Metastatic Breast Carcinoma in the Ovary (tissue), 3 donors: ENCODE results near the genes RAD18 and MTMR14.

- PRO-cap, 3 experiments, result no peak in any of the 3 experiments
Observed at GRCh38 chr3:5428407-5429585, 241.3 kb downstream of the EDEM1 start.

DNA sequence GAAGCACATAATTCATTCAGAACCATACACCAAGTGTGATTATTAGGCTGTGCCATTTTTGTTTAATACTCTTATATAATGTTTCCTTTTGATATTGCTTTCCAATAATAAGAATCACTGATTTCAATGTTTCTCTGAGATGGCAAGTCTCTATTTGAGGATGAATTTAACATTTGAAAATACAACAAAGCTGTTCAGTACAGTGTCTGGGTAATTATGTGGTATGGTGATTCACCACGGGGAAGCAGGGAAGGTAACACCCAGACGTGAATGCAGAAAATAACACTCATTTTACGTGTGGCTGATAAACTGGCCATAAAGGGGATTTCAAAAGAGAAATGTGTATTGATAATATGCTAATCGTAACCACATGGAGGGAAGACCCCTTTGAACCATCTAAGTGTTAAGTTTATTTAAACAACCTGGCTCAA, 344.6 kb downstream of the GRM7 start:
- PRO-cap, 3 experiments, result peak in 1 of 3 experiments; most common plus-strand start position 256 of the sequence (in 1)

GRCh38 chr3:8372038-8372582, 129.5 kb upstream of the LMCD1 start:
- PRO-cap, 3 experiments, result no peak in any of the 3 experiments

GRCh38 chr3:8472476-8472822, 29.2 kb upstream of the LMCD1 start:
- PRO-cap, 3 experiments, result no peak in any of the 3 experiments

DNA sequence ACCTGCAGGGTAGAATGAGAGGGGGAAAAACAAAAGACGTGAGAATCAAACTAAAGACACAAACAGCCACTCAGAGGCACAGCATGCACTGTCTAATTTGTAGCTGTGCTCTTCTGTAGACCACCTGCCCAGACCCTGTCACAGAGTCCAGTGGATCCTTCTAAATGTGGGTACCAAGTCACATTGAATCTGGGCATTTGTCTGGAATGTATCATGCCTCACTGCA, 1.5 kb downstream of the LMCD1 start:
- PRO-cap, 3 experiments, result no peak in any of the 3 experiments

- PRO-cap, 3 experiments, result no peak in any of the 3 experiments
Observed at GRCh38 chr3:8554669-8555694, 53.4 kb downstream of the LMCD1 start.

GRCh38 chr3:8561554-8561880, 59.9 kb downstream of the LMCD1 start:
- PRO-cap, 3 experiments, result no peak in any of the 3 experiments

DNA sequence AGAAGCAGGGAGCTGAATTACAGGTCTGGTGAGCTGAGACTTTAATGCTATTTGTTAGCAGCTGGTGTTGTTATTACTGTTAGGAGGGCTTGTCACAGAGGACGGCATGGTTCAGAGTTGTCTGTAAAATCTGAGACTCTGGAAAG, 23.3 kb upstream of the CAV3 start:
- PRO-cap, 3 experiments, result peak in 3 of 3 experiments; most common plus-strand start position 73 of the sequence (in 2)

GRCh38 chr3:8898539-8899141, 64.6 kb downstream of the RAD18 start:
- PRO-cap, 3 experiments, result no peak in any of the 3 experiments

DNA sequence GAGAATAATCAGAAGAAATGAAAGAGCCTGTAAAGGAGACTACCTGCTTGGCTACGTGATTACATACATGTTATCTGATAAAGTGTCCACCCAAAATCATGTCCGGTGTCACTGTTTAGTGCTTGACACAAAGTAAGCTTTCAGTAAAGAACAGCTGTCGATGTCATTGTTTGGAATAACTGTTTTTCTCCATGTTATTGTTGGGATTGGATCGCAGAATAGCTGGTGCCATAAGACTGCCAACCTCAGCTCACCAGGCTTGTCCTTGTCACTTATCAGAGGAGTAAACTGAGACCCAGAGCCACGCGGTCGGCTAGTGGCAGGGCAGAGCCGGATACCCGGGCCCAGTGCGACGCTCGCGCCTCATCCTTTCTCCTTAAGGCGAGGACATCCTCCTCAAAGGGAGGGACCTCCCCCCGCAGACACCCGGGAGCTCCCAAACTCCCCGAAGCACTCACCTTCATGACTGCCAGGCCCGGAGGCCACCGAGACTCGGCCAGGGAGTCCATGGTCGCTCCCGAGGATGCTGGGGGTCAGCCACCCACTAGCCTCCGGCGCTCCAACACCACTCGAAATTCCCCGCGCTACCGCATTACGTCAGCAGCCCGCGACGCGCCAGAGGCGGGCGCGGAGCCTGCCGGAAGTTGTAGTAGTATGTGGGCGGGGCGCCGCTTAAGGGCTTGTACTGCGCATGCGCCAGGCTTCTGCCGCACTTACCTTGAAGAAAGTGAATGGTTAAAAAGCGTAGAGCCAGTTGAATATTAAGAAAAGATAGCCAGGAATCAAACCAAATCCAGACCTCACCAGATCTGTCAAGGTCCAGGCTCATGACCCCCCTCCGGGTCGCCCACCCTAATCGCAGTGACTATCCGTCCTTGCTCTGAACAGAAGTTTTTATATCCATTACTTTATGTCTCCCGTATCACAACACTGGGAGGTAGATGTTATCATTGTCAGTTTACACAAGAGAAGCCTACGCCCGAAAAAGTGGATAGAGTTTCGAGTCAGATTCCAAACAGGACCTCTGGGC, at the start of gene RAD18:
Gene RAD18, minus strand, starts transcription at position 596 of the 1,030 bp plus-strand sequence.
- PRO-cap, 3 experiments, result peak in 3 of 3 experiments; most common plus-strand start position 675 of the sequence (in 2); most common minus-strand start position 594 of the sequence (in 3)

- PRO-cap, 3 experiments, result peak in 1 of 3 experiments; most common minus-strand start chr3:9068204 (in 1)
Observed at GRCh38 chr3:9067992-9068755, 104.9 kb upstream of the RAD18 start.

- PRO-cap, 3 experiments, result no peak in any of the 3 experiments
Observed at GRCh38 chr3:9249869-9250320, 449 bp upstream of the SRGAP3 start.

DNA sequence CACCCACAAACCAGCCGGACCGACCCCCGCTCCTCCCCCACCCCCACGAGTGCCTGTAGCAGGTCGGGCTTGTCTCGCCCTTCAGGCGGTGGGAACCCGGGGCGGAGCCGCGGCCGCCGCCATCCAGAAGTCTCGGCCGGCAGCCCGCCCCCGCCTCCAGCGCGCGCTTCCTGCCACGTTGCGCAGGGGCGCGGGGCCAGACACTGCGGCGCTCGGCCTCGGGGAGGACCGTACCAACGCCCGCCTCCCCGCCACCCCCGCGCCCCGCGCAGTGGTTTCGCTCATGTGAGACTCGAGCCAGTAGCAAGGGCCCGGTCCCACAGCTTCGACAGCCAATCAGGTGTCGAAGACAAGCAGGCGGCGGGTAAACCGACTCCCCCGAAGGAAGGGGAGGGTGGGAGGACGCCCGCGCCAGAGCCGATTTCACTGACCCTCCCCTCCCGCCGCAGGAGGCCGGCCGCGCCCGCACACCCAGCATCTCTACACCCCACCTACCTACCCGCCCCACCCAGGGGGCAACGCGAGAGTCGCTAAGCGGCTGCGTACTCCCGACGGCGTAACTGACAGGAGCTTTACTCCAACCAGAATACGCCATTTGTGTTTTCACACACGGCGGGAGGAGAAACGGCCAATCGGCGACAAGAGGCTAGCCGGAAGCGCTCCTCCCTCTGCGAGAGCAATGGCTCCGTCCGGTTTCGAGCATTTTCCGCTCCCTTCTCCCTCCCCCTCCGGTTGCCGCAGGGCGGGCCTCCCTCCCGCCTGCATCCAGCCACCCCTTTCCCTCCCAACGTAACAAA, 710 bp upstream of the SETD5 start:
- PRO-cap, 3 experiments, result peak in 3 of 3 experiments; most common plus-strand start position 199 of the sequence (in 3); most common minus-strand start position 134 of the sequence (in 2)

GRCh38 chr3:9397304-9397542, 192 bp upstream of the SETD5 start:
- PRO-cap, 3 experiments, result peak in 3 of 3 experiments; most common minus-strand start chr3:9397439 (in 3)

- PRO-cap, 3 experiments, result no peak in any of the 3 experiments
Observed at GRCh38 chr3:9428462-9429530, 31.4 kb downstream of the SETD5 start.

DNA sequence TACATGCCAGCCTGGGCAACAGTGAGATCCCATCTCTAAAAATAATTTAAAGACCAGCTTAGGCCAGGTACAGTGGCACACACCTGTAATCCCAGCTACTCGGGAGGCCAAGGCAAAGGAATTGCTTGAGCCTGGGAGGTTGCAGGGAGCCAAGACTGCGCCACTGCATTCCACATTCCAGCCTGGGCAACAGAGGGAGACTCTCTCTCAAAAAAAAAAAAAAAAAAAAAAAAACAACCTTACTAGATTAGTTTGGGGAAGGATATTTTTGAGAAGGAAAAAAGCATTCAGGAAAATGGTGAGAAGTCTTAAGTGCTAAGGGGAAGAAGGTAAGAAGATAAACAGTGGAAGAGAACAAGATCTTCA, 69.6 kb downstream of the SETD5 start:
- PRO-cap, 3 experiments, result no peak in any of the 3 experiments

DNA sequence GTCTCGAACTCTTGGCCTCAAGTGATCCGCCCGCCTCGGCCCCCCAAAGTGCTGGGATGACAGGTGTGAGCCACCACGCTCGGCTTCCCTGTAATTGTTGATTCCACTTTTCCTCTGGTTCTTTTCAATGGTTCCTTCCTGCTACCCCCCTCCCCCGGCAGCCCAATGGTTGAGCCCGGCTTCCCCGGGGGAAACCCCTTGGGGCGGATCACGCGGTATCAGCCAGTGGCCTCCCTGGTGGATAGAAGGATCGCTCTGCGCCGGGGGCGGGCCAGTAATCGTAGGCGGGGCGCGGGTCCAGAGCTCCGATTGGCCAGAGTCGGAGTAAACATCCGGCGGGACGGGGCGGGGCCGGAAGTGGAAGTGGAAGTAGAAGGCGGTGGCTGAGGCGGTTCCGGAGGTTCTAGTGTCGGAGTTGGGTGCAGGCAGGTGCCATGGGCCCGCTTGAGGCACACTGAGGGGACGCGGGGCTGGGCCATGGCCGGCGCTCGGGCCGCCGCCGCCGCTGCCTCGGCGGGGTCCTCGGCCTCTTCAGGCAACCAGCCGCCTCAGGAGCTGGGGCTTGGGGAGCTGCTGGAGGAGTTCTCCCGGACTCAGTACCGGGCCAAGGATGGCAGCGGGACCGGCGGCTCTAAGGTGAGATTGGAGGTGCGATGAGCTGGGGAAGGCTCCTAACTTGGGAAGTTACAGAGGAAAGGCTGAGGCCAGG, at the start of gene MTMR14:
Gene MTMR14, plus strand, starts transcription at position 399 of the 709 bp plus-strand sequence.
- PRO-cap, 3 experiments, result peak in 3 of 3 experiments; most common plus-strand start position 399 of the sequence (in 2); most common minus-strand start position 257 of the sequence (in 2)

GRCh38 chr3:9653492-9654272, 4.4 kb downstream of the MTMR14 start:
- PRO-cap, 3 experiments, result no peak in any of the 3 experiments

DNA sequence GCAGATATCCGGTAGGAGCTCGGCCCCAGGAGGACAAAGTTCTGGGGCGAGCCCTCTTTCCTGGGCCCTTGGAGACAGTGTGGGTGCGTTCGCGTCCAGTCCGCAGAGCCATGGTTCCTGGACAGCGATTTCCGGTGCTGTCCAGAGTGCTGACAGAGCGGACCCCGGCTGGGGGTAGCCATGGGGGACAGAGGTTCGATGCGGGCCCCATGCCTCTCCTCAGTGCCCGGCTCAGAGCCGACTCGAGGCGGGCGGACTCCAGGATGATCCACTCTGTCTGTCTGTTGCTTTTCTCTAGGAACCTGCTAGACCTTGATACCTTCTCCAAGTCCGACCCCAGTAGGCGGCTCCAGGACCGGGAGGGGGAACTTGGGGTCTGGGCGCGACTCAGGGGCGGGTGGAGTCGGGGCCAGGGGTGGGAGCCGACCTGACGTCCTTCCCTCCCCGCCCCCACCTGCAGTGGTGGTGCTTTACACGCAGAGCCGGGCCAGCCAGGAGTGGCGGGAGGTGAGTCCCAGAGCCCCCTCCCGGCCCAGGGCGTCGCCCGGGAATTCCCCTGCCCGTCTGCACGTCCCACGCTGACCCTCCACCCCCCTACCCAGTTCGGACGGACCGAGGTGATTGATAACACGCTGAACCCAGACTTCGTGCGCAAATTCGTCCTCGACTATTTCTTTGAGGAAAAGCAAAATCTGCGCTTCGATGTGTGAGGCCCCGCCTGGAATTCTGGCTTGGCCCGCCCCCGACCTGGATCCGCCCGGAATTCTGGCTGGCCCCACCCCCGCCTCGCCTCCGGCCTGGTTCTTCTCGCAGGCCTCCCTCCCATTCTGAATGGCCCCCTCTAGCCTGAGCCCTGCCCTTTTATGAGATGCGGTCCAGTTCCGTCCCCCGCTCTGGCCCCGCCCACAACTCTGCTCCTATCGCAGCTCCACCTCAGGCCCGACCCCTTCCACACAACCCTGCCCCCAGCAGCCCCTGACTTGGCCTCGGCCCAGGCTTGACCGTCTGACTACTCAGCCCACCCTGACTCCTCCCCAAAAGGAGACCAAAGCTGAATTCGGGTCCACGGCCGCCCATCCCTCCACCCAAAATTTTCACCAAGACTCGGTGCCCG, 1.0 kb downstream of the CPNE9 start:
- PRO-cap, 3 experiments, result no peak in any of the 3 experiments

GRCh38 chr3:9770274-9771224, 802 bp upstream of the CAMK1 start:
- PRO-cap, 3 experiments, result no peak in any of the 3 experiments